Monocyte (primary cell): Measurements from ENCODE around the gene SYDE2.

DNA sequence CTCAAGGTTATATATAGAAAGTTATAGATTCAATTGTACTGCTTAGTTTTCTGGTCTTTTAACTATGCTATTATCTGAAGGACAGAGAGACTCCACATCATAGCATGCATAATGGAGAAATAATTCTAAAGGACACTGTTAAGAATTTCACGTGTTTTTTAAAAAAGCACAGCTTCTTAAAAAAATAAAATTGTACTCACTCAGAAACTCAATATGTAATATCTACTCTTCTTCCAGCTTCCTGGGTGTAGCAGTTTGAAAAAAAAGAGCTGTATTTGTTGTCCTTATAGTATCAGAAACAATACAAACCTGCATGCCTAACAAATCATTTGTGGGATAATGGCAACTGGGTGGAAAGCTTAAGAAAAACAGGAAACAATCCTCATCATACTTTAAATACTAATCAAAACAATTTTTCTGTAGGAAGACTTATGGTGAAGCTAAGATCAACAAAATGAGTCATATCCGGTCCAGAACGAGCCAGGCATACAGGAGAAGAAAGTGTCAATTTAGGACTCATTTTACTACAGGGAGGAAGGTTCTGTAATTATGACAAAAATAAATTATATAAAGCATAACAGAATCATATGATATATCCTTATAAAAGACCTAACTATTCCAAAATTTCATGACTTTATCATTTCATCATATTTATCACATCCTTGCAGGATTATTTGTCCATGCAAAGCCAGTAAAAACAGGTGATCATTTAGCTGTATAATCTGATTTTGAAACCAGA lies 181.8 kb upstream of the ADGRL4 start:
- PRO-cap, 2 experiments, result no peak in any of the 2 experiments

- PRO-cap, 2 experiments, result no peak in any of the 2 experiments
These were observed 626.0 kb upstream of the ADGRL2 start for GRCh38 chr1:81174772-81175130.

DNA sequence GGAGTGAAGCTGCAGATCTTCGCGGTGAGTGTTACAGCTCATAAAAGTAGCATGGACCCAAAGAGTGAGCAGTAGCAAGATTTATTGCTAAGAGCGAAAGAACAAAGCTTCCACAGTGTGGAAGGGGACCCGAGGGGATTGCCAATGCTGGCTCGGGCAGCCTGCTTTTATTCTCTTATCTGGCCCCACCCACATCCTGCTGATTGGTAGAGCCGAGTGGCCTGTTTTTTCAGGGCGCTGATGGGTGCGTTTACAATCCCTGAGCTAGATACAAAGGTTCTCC lies 622.7 kb upstream of the ADGRL2 start:
- PRO-cap, 2 experiments, result no peak in any of the 2 experiments

DNA sequence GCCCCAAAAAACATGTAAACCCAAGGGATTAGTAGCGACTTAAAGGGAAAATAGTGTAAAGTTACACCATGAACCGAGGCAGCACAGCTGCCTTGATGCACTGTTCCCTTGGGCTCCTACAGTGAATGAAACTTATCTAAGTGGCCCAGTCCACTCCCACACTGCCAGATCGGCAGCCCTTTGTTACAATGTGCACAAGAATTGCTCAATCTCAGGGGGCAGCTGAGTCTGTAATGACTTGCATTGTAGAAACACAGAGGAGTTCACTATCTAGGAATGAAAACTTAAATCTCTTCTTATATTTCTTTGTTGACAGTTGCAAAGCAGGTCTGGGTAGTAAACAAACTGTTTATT lies 120.7 kb upstream of the ADGRL2 start:
- PRO-cap, 2 experiments, result no peak in any of the 2 experiments

DNA sequence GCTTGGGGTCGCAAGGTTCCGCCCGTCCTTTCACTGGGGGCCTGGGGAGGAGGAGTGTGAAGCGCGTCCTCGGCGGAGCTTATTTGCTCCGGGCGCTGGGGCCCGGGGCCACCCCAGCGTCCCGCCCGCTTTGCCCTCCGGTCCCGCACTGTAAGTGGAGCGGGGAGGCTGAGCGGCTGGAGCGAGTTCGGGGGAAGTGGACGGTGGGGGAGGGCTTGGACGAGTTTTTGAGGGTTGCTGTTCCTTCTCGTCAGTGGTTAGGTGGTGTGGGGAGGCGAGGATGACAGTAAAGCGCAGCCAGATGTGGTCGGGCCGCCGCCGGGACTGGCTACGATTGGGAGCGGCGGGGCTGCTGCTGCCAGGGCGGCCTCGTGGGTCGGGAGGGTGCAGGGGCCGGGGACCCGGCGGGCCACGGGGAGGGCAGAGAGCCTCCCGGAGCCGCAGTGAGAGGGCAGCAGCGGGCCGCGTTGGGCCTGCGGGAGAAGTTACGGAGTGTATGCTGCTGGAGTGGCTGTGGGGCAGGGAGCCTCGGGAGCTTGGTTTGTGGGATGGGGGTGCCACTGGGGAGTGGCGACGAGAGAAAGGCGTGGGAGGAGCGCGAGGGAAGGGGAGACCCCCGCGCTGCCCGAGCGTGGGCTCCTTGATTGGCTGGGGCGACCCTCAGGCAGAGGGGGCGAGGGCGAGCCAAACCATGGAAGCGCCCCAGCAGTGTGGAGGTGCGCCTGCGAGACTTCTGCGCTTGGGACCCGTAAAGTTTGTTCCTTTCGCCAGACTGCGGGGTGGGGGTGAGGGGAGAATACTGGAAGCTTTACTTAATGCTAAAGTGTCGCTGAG lies 2.1 kb downstream of the ADGRL2 start:
- PRO-cap, 2 experiments, result no peak in any of the 2 experiments

- PRO-cap, 2 experiments, result no peak in any of the 2 experiments
These were observed 119.5 kb downstream of the ADGRL2 start for GRCh38 chr1:81920114-81920790.

GRCh38 chr1:82837851-82838213 lies 1037.1 kb downstream of the ADGRL2 start:
- PRO-cap, 2 experiments, result no peak in any of the 2 experiments

GRCh38 chr1:84253697-84254316 lies 47.7 kb upstream of the SAMD13 start:
- PRO-cap, 2 experiments, result no peak in any of the 2 experiments

DNA sequence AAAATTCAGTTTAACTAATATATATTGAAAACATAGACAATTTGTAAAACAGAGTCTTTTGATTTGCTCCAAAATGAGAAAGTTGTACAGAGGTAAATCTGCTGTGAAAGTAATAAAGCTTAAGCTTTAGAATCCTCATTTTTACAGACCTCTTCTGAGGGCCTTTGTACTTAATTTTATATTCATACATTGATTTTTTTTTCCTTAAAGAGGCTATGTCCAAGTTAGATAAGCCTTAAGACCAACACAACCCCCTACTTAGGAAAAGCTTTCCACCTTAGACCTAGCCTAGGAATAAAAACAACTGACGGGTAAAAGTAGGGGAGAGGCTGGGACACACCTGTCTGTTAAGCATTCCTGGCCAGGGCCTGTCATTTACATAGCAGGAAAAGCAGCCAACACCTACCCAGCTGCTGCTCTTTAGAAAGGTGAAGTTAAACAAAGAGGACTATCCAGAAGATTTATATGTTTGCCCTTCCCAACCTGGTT lies 29.2 kb upstream of the SAMD13 start:
- PRO-cap, 2 experiments, result no peak in any of the 2 experiments

GRCh38 chr1:84299739-84300229 lies 1.7 kb upstream of the SAMD13 start:
- PRO-cap, 2 experiments, result no peak in any of the 2 experiments

DNA sequence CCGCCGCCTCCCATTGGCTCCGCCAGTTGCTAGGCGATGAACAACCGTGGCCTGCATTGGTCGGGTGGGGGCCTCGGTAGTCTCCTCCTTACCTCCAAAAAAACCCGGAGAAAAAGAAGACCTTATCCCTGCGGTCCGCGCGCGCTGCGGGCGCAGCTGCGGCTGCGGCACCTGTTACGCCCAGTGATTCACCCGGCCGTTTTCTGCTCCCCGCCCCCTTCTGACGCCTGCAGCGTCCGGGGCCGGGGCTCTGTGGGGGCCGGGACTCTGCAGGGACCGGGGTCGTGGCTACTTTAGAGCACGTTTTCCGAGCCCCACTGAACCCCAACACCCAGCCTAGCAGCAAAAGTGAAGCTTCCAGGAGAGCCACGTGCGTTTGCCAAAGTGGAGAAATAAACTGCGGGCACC lies 325 bp upstream of the SSX2IP start:
- PRO-cap, 2 experiments, result peak in 1 of 2 experiments; most common plus-strand start position 125 of the sequence (in 1)

DNA sequence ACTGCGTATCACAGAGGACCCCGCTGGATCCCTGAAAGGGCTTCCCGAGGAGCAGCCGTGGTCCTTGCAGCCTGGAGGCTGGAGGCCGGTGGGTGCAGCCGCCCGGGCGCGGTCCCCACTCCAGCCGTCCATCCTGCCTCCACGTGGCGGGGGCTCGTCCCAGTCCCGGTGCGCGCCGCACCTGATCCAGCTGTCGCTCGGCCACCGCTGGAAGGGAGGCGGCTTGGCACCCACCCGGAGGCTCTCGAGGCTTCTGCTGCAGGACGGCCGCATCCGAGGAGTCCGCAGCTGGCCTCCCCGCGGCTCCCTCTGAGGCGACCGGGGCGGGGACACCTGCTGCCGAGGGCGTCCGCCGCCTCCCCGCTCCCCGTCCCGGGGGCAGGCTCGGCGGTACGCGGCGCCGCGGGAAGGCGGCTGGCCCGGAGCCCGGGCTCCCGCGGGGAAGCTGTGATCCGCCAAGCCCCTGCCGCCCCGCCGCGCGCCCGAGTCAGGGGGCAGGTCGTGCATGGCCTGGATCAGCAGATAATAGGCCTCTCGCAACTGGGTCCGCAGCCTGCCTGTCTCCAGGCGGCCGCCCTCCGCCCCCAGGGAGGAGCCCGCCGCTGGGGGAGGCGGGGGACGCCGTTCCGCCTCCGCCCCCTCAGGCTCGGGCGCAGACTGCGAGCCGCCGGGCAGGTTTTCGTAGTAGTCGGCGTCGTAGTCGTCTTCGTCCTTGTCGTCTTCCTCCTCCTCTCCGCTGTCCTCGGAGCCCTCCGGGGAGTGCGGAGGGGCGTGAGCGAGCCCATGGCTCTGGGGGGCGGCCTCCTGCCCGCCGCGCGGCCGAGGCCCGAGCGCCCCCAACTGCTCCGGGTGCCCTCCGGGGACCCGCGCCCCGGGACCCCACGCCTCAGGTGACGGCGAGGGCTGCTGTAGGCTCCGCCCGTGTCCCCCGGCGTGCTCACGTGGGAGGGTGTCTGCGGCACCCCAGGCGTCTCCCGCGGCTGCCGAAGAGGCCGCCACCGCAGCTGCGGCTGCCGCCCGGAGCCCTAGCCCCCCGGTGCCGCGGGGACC lies at the start of gene SYDE2:
Gene SYDE2, minus strand, starts transcription at position 527 of the 1,050 bp plus-strand sequence.
- PRO-cap, 2 experiments, result peak in 1 of 2 experiments; most common plus-strand start position 643 of the sequence (in 1); most common minus-strand start position 524 of the sequence (in 1)

DNA sequence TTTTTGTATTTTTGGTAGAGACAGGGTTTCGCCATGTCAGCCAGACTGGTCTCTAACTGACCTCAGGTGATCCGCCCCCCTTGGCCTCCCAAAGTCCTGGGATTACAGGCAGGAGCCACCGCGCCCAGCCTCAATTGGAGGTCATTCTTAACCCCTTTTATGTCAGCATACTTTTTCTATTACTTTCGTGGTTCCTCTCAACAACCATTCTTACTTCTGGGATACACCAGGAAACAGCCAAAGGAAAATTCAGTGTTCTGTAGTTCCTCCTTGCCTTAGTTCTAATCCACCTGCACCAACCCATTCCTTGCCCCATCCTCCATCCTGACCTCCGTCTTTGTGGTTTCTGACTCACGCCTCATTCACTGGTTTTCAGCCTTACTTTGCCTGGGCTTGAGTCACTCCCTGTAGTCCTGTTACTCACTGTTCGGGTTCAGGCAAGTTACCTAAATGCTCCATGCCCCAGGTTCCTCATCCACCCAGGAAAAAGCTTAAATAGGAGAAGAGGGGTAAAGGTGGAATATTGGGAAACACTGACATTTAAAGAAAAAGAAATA lies 13.0 kb upstream of the BCL10 start:
- PRO-cap, 2 experiments, result no peak in any of the 2 experiments

DNA sequence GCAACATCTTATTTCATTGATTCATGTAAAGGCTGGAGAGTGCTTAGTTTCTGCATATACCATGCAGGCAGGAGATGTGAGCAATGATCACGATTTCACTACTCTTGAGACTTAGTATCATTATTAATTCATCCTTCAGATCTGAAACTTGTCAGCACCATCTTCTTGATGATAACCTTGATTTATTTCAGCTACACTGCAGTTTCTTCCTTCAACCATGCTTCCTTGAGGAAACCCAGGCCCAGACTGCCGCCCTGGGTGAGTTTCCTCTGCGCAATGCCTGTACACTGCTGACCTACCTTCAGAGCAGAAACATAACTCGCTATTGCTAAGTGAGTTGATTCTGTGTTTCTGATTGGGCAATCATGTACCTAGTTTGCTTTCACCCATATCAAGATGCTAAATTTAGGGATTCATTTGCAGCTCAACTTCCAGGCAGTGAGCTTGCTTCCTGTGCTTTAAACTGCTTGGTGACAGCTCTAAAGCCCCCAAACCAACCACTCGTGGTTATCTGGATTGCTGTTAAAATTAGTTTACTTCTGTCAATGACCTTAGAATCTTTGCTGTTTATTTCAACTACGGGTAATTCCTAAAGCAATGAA lies 13.5 kb upstream of the BCL10 start:
- PRO-cap, 2 experiments, result no peak in any of the 2 experiments

DNA sequence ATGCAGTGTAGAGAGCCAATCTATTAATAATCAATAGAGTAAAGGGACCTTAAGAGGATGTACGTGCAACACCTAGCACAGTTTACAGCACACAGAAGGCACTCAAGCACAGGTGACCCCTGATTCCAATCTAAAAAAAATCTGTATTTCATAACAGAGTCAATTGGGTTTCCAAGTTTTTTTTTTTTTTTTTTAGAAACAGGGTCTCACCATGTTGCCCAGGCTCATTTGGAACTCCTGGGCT lies 74.4 kb upstream of the BCL10 start:
- PRO-cap, 2 experiments, result no peak in any of the 2 experiments

- PRO-cap, 2 experiments, result no peak in any of the 2 experiments
These were observed 37.8 kb upstream of the DDAH1 start for GRCh38 chr1:85502709-85503216.

- PRO-cap, 2 experiments, result no peak in any of the 2 experiments
These were observed 11.4 kb upstream of the CCN1 start for GRCh38 chr1:85569162-85569493.

GRCh38 chr1:85579399-85579981 lies 1.1 kb upstream of the CCN1 start:
- PRO-cap, 2 experiments, result no peak in any of the 2 experiments

GRCh38 chr1:85581285-85582356 lies 1.1 kb downstream of the CCN1 start:
- PRO-cap, 2 experiments, result no peak in any of the 2 experiments

GRCh38 chr1:85584114-85584963 lies 3.8 kb downstream of the CCN1 start:
- PRO-cap, 2 experiments, result no peak in any of the 2 experiments